ENCODE results near the gene EHF.

- PRO-cap = no peak
- RRBS = no CpG with 5 or more reads among the region's 3 CpGs
Measured at GRCh38 chr11:34067767-34068471, 16.4 kb downstream of the CAPRIN1 start.

- PRO-cap = no peak
- RRBS = no CpG with 5 or more reads among the region's 3 CpGs
Measured at GRCh38 chr11:34068472-34068764, 16.9 kb downstream of the CAPRIN1 start.

GRCh38 chr11:34162464-34162981 lies 57.1 kb downstream of the NAT10 start:
- PRO-cap = no peak
- RRBS = no CpG with 5 or more reads among the region's 21 CpGs

DNA sequence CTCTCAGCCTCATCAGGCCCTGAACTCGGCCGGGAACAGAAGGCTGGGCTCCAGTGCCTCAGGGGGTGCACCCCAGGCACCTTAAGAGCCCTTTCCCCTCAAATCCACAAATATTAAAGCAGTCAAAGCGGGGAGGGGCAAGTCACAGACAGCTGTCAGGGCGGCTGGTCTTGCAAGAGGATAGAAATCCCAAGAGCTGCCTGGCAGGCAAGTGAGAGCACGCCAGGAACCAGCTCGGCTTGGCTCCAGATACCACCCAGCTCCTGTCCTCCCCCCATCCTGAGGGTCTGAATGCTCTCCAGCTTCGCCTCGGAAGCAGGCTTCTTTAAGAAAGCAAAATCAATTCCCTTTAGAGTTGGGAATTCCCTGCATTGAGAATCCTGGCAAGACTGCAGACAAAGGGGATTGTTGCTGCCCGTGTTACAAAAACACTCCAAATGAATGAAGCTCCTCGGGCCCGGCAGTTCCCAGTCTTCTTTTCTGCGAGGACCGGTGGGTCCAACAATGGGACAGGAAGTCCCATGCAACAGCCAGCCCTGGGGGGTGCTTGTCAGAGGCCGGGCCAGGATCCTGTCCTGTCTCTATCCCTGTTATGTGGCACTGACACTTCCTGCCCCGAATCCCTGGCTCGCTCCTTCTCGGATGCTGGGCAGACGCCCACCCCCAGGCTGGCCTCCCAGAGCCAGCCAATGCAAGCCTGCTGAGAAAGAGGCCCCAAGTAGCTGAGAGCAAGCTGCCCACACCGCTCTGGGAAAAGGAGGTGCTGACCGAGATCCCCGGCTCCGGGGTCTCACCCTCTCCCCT lies 80.9 kb downstream of the NAT10 start:
- PRO-cap = no peak
- RRBS = 29% methylated on average over 2 of the region's 22 CpGs

- PRO-cap = no peak
- RRBS = no CpG with 5 or more reads among the region's 7 CpGs
Measured at GRCh38 chr11:34250659-34251515, 106.9 kb downstream of the ABTB2 start.

DNA sequence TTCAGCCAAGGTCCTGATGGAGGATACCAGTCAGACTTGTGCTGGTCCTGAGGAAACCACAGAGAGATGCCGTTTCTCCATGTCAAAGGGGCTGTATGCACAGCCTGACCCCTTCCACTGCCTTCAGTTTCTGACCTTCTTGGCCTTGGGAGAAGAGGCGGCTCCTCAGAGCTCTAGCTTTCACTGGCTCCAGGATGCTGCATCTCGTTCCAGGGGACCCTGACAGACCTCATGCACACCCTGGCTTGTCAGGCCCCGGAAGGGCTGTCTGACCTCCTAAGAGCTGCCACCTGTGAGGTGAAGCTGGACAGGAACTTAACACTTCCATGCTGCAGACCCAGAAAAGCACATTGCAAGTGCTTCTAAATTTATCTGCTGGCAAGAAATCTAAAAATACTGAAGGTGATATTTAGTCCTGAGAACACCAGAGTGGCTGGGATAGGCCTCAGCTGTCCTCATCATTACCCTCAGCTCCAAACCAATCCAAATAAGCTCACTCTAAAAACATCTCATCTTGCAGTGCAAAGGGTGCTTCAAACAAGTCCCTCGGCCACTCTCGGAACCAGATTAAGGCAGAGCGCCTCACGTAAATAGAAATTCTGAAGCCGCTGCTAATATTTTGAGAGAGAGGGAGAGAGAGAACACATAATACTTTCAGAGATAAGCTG lies 46.7 kb downstream of the ABTB2 start:
- PRO-cap = no peak
- RRBS = no CpG with 5 or more reads among the region's 9 CpGs

DNA sequence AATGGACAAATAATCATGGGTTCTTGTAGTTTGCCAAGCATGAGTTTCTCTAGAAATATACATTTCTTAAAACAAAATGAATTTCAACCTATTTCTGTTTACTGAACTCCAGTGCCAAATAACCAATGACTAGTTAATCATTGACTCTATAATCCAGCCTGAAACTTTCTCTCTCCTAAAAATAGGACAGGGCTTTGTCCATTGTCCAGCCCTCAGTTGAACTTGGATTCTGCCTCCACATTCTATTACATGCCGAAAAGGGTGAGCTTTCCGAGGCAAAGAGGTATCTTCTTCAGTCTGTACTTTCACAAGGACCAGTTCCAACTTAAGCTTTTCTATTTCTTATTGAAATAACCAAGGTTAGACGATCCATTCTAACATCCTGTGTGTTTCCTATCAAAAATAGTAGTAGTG lies 23.2 kb upstream of the CAT start:
- PRO-cap = no peak
- RRBS = no CpG with 5 or more reads among the region's 3 CpGs

DNA sequence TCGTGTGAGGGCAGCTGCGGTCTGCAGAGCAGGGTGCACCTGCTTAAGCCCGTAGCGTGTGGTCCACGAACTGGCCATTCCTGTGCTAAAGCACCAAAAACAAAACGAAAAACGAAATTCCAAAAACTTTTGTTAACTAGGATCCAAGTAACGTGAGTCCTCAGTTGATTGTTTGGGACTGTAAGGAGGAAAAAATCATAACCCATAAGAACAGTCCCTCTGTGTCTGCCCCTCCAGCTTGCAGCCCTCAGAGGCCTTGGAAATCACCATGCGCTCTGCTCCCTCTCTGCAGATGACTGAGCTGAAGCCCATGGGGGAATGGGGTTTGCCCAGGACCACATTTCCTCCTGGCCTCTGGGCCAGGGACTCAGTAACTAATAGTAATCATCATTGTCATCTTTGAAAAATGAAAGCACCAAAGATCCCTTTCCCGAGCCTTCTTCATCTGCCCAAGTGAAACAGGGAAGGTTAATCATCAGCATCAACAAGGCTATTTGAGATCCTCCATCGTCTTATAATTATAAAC lies 24.5 kb downstream of the ELF5 start:
- PRO-cap = unidirectional peak, minus-strand start at position 287 of the sequence
- RRBS = no CpG with 5 or more reads among the region's 11 CpGs

DNA sequence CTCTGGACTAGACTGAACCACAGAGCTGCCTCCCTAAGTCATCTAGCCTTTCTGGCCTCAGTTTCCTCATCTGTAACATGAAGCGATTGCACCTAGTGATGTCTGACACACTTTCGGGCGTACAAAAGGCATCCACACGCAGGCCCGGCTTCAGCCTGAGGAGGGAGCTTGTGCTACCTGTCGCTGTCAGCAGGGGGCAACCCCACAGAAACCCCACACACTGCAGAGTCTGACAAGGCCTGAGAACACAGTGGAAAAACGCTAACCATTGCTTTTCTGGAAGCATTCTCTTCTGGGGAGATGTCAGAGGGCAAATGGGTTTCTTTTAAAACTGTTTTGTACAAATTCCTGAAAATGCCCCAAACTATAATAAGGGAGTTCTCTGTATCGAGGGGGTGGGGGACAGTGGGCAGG lies 737 bp downstream of the ELF5 start:
- PRO-cap = no peak
- RRBS = no CpG with 5 or more reads among the region's 8 CpGs

DNA sequence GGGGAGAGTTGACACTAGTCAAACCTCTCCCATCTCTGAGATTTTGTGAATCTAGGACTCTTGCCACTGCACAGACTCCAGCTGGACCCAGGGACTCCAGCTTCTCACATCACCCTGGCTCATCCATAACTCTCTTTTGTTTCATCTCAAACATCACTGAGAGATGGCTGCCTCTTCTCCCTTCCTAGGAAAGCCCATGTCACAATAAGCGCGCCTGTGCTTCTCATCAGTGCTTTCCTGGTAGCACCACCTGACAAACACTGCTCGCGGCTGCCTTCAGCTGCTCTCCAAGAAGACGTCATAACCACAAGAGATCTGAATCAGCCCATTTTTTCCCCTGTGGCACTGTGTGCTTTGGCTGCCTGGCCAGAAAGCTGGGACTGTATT lies 50.5 kb upstream of the EHF start:
- PRO-cap = no peak
- RRBS = no CpG with 5 or more reads among the region's 5 CpGs

DNA sequence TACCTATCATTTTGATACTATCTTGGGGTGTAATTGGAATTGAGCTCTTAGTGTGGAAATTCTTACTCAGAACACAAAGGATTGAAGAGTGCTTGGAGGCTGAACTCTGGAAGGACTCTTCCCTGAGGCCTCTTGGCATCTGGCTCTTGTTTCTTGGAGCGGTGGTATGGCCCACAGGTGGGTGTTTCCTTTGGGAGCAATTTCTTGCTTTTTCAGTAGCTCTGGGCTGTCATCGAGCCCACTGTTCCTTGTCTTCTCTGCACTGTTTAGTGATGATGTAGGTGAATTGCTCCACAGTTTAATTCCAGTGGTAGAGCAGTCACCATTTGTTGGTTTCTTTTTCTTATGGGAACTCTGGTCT lies 50.1 kb upstream of the EHF start:
- PRO-cap = no peak
- RRBS = no CpG with 5 or more reads among the region's 2 CpGs

- PRO-cap = no peak
- RRBS = no CpG with 5 or more reads among the region's 16 CpGs
Measured at GRCh38 chr11:34603361-34604085, 17.4 kb upstream of the EHF start.

- PRO-cap = bidirectional peak, plus-strand start at chr11:34621093, minus-strand start at chr11:34620803; unidirectional peak, plus-strand start at chr11:34621325
- RRBS = no CpG with 5 or more reads among the region's 8 CpGs
Measured at GRCh38 chr11:34620652-34621818, at the start of gene EHF. Gene EHF (plus strand): TSS chr11:34621093.

GRCh38 chr11:34654694-34655387 lies 33.9 kb downstream of the EHF start:
- PRO-cap = no peak
- RRBS = no CpG with 5 or more reads among the region's 8 CpGs

- PRO-cap = no peak
- RRBS = no CpG with 5 or more reads among the region's 14 CpGs
Measured at GRCh38 chr11:35083110-35084412, 55.4 kb upstream of the CD44 start.

DNA sequence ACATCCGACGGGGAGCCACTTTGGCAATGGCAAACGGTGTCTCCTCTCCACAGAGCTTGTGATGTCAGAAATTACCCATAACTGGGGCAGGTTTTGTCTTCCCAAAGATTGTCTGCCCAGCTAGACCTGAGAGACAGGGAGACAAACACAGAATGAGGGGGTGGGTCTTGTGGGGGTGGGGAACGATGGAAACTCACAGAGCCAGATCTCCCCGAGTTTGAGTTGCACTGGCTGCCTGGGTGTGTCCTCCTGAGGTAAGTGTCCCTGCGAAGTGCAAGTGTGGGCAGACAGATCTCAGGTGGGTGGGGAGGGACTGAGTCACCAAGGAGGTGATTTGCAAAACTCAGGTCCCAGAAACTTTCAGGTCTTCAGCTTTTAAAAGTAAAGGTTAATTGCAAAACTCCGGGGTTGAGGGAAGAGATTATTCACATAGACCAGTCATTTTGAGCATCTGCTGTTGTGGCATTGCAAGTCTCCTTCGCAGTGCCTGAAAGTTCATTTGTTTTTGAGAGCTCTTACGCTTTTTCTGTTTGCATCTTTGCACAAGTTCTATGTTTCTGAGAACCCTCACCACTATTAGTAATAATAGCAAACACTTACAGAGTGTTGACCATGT lies 7.0 kb downstream of the CD44 start:
- PRO-cap = no peak
- RRBS = no CpG with 5 or more reads among the region's 9 CpGs

GRCh38 chr11:35311177-35311691 lies 108.1 kb downstream of the SLC1A2 start:
- PRO-cap = no peak
- RRBS = no CpG with 5 or more reads among the region's 9 CpGs

DNA sequence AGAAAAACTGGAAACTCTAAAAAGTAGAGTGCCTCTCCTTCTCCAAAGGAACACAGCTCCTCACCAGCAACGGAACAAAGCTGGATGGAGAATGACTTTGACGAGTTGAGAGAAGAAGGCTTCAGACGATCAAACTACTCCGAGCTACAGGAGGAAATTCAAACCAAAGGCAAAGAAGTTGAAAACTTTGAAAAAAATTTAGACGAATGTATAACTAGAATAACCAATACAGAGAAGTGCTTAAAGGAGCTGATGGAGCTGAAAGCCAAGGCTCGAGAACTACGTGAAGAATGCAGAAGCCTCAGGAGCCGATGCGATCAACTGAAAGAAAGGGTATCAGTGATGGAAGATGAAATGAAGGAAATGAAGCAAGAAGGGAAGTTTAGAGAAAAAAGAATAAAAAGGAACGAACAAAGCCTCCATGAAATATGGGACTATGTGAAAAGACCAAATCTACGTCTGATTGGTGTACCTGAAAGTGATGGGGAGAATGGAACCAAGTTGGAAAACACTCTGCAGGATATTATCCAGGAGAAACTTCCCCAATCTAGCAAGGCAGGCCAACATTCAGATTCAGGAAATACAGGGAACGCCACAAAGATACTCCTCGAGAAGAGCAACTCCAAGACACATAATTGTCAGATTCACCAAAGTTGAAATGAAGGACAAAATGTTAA lies 41.4 kb downstream of the TRIM44 start:
- PRO-cap = no peak
- RRBS = no CpG with 5 or more reads among the region's 13 CpGs

DNA sequence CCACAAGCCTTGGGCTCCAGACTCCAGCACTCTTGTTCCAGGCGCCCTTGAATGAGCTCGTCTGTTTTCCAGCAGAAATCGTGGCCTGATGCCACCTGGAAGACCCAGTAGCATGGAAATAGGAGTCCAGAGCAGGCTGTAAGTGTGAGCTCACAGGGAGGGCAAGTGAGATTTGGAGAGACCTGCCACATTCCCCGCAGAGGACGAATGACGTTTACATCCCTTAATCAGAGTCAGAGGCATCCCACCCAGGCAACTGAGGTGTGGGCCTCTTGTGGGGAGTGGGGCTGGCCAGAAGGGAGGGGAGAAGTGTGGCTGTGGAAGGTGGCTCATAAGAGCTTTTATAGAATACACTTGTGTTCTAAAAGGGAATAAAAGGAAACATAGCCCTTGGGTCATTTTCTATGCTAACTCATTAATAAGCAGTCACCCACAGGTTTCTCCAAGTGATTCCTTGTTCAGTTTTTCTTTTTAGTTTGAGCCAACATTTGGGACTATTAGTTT lies 72.0 kb downstream of the LDLRAD3 start:
- PRO-cap = no peak
- RRBS = no CpG with 5 or more reads among the region's 6 CpGs

DNA sequence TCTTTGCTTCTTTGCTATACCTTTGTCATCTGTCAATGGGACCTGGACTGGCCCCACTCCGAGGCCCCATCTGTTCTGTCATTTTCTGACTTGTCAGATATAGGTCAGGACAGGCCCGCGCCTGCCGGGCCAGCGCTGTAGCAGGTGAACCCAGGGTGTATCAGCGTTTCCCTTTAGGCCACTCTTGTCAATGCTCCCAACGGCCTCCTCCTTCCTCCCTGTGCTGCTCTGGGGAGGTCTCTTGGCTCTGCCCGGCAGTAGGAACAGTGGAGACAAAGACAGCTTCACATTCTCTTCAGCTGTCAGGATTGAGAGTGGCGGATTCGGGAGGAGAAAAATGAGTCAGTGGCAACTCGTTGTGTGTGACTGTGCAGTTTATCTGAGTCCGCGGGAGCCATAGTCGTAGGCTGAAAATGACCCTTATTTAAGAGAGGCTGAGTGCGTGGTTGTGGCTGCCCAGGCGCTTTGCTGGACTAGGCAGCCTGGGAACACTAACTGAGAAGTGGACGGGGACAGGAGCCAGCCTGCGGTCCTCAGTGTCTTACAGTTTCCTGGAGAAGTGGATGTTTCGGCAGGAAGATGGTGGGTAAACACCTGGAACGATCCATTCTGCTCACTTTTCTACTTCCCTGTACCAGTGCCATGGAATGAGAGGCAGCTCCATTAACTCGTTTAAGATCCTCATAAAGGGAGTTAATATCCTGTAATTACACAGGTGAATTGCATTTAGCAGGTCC lies 102.3 kb downstream of the PRR5L start:
- PRO-cap = no peak
- RRBS = 97% methylated on average over 3 of the region's 21 CpGs